Retinal pigment epithelial cell (primary cell): ENCODE measurements around a stretch of chr2.

- RRBS, result no CpG with 5 or more reads among the region's 4 CpGs
Measured at GRCh38 chr2:207120688-207121418, 44.9 kb downstream of the KLF7 start.

GRCh38 chr2:207133486-207134787, 31.8 kb downstream of the KLF7 start:
- RRBS, result no CpG with 5 or more reads among the region's 19 CpGs

DNA sequence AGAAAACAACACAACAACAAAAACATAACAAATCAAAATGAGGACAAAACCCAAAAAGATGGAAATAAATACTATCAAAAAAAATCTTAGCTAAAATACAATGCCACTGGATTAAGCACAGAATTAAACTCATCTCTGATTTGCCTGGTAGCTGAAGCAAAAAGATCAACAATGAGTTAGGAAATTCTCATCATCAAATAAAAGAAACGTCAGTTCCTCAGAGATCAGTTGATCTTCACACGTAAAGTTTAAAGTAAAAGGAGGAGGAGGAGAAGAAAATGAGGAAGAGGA, 22.7 kb downstream of the KLF7 start:
- RRBS, result no CpG with 5 or more reads among the region's 2 CpGs

GRCh38 chr2:207162773-207163860, 2.6 kb downstream of the KLF7 start:
- RRBS, result no CpG with 5 or more reads among the region's 9 CpGs

GRCh38 chr2:207226874-207228064, 61.5 kb upstream of the KLF7 start:
- RRBS, result no CpG with 5 or more reads among the region's 25 CpGs

- RRBS, result no CpG with 5 or more reads among the region's 1 CpG
Measured at GRCh38 chr2:207329077-207329436, 163.3 kb upstream of the KLF7 start.

DNA sequence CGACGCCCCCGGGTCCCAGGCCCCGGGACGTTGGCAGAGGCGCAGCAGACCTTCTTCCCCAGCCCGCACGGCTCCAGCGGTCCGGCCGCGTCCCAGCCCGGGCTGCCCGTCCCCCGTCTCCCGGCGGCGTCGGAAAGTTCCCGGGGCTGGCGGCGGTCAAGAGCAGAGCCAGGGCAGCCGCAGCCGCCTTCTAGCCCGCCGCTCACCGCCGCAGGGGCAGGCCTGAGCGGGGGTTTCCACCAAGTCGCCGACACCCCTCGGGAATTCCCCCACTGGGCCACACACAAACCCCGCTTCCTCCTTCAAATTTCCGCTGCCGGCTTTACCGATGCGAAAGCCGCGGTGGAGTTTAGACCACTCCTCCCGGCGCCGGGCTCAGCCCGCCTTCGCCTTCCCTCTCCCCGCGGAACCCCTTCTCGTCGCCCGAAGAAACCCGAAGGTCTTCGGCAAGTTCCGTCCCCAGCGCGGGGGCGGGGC, 338 bp upstream of the CREB1 start:
- RRBS, result under 1% methylated on average over 14 of the region's 55 CpGs

DNA sequence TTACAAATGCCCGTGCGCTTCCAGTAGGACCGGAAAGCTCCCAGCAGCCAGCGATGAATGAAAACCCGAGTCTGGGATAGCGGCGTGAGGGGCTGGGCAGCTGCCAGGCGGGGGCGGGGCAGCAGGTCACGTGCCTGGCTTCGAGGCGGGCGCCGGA, 295 bp upstream of the CCNYL1 start:
- RRBS, result 5% methylated on average over 1 of the region's 14 CpGs

DNA sequence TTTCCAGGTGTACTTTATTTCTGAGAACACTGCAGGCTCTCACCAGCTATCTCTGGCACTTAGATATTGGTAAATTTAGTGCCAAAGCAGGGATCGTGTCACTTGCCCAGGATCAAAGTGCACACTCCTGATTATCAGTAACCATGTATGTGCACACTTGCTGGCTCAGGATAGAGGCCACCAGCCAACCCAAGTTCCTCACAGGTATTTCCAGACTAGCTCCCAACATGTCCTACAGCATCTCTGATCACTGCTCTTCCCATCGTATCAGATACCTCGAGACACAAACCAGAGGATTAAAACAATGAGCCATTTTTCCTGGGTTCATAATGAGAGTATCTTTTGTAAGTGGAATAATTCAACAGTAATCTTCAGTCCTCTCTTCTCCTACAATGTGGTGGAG, 5.8 kb upstream of the FZD5 start:
- RRBS, result no CpG with 5 or more reads among the region's 3 CpGs

GRCh38 chr2:207792092-207792809, 22.5 kb upstream of the FZD5 start:
- RRBS, result 0% methylated on average over 1 of the region's 7 CpGs

- RRBS, result no CpG with 5 or more reads among the region's 2 CpGs
Measured at GRCh38 chr2:207815369-207815568, 45.6 kb upstream of the FZD5 start.

GRCh38 chr2:207825597-207826206, 56.0 kb upstream of the FZD5 start:
- RRBS, result no CpG with 5 or more reads among the region's 11 CpGs

GRCh38 chr2:207826854-207827151, 57.1 kb upstream of the FZD5 start:
- RRBS, result no CpG with 5 or more reads among the region's 2 CpGs

GRCh38 chr2:207829845-207830297, 60.2 kb upstream of the FZD5 start:
- RRBS, result no CpG with 5 or more reads among the region's 3 CpGs

DNA sequence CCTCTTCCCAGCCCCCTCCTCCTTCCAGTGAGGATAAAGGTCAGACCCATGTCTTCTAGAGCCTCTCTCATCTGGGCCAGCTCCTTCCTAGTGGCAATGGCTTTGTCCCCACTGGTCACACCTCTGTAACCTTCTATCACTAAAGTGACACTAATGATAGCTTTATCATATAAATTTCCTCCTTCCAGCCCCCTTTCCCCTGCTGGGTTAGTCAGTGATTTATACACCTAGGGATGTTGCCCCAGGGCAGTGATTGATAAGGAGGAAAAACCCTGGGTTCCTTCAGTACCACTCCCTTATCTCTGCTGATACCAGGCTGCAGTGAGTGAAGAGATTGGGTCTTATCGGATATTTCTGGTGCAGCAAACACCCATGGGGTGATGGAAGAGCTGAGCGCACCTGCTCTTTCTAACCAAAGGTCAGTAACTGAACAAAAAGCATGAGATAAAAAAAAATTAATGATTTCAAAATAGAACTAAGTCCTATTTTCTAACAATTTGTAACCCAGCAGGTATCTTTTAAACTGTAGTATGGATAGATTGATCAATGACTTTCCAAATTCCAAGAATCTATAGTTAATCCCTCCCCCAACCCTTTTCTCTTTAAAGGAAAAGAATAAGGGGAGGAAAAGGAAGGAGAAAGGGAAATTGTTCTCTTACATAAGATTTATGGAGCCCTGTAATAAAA, 62.2 kb upstream of the FZD5 start:
- RRBS, result no CpG with 5 or more reads among the region's 2 CpGs

GRCh38 chr2:207844622-207844999, 74.9 kb upstream of the FZD5 start:
- RRBS, result no CpG with 5 or more reads among the region's 2 CpGs

GRCh38 chr2:207870329-207870796, 100.7 kb upstream of the FZD5 start:
- RRBS, result no CpG with 5 or more reads among the region's 6 CpGs

GRCh38 chr2:207930366-207931320, 94.7 kb downstream of the PLEKHM3 start:
- RRBS, result no CpG with 5 or more reads among the region's 33 CpGs

GRCh38 chr2:207935856-207936386, 89.4 kb downstream of the PLEKHM3 start:
- RRBS, result no CpG with 5 or more reads among the region's 4 CpGs

DNA sequence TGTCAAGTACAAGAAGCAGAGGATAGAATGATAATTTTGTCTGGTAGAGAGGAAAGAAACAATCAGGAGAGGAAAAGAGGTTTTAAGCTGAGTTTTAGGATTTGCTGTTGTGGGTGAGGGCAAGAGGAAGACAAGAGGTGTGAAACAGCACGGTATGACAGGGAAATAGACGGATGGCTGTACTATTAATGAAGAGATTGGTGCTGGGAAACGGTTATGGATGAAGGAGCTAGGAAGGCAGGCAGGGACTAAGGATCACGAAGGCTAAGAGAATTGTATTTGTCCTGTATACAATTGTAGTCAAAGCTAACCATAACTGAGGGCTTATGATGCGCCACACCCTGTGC, 86.1 kb downstream of the PLEKHM3 start:
- RRBS, result no CpG with 5 or more reads among the region's 5 CpGs